Hematopoietic multipotent progenitor cell (in vitro differentiated cells): Measurements from ENCODE around the gene GNAQ.

DNA sequence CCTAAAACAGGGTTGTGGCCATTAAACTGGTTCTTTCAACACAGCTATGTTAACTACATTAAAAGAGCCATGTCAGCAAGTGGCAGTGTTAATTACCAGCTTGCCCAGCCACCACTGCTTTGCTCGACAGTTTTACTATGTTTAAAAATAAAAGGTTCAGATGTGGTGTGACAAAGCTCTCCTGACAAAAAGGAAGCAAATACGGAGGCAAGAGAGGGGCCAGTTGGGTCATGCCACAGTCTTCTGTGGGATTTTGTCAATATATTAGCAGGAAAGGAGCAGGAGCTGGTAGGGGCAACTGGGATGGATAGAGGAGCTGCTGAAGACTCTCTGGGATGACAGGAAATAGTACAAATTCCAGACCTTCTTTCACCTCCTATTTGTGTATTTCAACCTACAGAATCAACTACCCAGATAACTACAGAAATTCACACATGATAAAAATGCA, 191.7 kb downstream of the GCNT1 start:
- CAGE, long polyA plus RNA: no peak

- CAGE, long polyA plus RNA: no peak
Measured at GRCh38 chr9:76818062-76818846, 87.7 kb downstream of the PRUNE2 start.

DNA sequence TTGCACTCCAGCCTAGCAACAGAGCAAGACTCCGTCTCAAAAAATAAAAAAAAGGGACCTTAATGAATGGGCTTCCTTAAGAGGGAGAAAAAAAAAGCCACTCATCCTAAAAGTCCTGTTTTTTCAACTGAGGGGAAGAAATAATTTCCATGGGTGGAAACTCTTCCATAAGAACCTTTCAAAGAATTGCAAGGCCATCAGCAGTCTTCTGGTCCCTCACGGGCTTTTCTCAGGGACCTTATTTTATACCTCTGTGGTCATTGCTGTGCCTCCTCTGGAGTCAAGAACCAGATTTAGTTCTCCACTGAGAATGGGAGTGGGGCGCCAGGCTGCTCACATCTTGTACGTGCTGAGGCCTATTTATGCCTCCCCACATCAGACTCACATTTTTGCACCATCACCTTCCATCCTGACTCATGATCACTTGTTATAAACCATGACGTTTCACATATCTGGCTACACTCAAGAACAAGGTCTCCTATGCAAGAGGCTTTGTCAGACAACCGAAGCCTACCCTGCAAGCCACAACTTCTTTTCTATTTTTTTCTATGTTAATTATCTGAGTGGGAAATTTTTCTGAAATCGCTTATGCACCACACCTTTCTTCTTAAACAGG, 10.8 kb downstream of the PRUNE2 start:
- CAGE, long polyA plus RNA: no peak

DNA sequence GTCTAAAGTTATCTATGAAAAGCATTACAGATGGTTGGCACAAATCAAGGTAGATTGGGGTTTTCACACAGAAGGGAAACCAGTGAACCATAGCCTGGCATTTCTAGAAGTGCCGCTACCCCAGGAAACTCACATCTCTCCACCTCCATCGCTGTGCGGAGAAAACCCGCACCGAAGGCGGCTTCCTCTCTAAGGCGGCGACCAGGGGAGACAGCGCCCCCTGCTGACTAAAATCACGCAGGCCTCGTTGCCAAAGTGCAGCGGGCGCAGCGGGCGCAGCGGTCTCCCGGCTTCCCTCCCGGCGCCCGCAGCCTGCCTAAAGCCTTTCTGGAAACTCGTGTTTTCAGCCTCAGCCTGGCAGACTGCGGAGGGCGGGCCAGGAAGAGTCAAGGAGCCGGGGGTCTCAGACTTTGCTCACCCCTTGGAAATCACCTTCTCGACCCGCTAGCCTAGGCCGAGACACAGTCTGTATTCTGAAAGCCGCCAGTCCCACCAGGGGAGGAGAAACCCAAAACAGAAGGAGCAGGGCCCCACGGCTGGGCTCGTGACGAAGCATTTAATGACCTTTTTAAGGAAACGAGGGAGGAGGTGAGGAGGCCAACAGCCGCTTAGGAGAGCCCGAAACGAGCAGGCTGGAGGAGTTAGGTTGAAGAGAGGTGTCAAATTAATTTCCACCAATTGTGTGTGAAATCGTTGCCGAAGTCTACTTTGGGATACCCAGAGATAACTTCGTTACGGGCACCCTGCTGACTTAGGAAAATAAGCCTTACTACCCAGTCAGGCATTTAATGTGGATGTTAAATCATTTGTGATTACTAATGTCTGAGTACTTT, 7.4 kb upstream of the FOXB2 start:
- CAGE, long polyA plus RNA: no peak

- CAGE, long polyA plus RNA: no peak
Measured at GRCh38 chr9:77178536-77178965, 1.2 kb downstream of the VPS13A start.

DNA sequence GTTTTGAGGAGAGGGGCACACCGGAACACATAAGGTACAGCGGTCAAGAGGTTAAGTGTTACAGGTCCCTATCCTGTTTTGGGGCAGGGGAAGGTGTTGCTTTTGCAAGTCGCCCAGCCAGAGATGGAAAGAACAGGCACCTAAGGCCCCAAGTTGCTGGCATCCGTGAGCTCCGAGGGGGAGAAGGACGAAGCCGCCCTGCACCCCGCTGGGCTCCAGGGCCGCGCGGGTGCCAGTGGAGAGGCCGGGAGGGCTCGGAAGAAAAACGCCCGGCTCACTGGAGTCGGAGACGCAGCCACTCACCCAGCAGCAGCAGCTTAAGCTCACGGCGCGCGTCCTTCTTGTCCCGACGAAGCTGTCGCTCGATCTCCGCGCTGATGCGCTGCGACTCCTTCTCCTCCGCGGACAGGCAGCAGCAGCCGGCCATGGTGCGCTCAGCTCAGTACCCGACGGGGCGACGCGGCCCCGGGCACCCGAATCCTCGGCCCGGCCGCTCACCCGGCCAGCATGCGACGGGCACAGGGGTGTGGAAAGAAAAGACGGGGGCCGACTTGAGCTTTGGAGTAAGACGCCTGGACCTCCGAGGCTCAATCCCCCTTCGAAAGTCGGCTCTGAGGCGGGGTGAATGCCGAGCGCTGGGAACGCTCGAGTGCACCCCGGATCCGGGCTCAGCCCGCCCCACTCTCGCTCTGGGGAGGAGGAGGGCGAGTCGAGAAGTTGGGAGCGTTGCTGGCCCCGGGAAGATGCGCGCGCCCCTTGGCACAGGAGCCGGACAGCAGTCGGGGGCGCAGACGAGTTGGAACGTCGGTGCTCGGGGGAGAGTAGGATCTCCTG, 538 bp downstream of the GNA14 start:
- CAGE, long polyA plus RNA: no peak

- CAGE, long polyA plus RNA: no peak
Measured at GRCh38 chr9:77707922-77708121, 59.7 kb upstream of the GNA14 start.

DNA sequence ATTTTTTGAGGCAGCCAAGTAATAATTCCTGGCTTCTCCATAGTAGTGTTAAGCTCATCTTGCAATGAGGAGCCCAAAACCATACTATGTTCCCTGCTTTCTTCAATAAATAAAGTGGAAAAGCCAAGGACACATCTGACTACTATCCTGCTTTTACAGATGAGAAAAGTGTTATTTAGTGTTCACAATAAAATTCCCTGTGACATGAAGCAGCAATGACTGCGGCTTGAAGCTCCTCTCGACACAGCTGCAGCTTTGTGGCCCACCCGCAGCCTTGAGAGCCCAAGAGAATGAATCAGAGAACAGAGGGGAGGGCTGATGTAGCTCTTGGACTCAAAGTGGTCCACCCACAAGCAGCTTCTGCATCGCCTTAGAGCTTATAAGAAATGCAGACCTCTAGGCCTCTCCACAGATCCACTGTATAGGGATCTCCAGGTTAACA, 181.2 kb upstream of the GNA14 start:
- CAGE, long polyA plus RNA: no peak

DNA sequence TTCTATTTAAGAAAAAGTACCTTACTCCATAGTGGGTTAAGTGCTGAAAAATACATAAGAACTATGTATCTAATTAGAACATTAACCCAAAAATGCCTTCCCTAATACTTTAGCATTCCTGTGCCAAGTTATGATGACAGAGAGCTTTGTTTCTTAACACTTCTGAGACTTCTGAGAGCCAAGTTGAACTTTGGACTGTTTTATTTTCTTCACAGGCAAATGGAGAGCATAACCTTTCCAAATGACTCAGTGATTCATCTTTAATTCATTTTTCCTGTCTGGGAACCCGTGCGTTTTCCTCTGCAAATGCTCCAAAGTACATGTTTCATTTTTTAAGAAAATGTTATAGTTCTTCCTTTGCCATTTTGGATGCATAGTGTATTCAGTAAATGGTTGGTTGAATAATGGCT, 191.7 kb upstream of the GNA14 start:
- CAGE, long polyA plus RNA: no peak

DNA sequence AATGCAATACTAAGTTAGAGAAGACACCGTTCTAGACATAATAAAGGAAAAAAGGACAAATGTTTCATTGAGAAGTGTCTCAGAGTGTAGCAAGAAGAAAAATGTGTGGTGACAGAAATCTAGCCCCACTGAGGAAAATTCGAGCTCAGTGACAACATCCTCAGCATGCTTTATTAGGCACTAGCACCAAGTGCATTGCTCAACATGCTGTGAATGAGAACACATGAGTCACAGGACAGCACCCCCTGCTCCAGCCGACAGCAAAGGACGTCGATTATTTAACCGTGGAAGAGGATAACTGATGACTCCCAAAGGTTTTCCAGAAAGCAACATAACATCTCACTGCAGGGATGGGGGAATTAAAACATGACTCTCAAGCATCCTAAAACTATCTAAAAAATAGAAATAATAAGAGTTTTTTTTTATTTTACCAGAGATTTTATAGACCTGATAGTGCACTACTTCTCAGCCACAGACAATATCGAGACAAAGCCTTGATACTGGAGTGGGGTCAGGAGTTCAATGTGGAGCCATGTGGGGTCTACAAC, 182.6 kb downstream of the GNAQ start:
- CAGE, long polyA plus RNA: no peak

- CAGE, long polyA plus RNA: no peak
Measured at GRCh38 chr9:77879566-77880062, 152.0 kb downstream of the GNAQ start.

DNA sequence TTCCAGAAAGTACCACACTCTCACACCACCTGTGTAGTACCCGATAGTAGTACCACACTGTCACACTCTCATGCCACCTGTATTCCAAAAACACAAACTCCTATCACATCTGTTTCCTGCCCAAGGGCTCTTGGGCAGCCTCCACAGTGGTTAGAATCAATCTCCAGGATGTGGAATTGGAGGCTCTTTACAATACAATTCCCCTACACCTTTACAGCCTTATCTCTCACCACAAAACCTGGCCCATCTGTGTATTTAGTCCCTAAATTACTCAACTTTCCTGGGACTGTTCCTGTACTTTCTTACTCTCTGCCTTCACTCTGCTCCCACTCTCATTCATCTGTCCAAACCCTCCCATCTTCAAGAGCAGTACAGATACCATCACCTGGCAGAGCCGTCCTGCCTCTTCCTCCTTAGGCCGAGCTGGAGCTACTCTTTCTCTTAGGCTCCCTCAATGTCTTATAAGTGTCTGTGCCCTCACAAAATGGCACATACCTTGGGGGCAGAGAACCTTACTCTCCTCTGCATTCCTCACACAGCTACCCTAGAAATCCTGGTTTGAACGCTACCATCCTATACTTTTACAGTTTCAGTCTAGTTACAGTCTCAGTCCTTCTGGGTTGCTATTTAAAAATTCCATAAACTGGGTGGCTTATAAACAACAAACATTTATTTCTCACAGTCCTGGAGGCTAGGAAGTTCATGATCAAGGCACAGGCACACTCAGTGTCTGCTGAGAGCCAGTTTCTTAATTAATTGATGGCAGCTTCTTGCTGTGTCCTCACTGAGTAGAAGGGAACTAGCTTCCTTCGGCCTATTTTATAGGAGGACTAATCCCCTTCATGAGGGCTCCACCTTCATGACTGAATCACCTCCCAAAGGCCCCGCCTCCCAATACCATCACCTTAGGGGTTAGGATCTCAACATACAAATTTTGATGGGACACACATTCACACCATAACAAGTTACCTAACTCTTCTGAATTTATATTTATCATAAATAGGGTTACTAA, 130.2 kb downstream of the GNAQ start:
- CAGE, long polyA plus RNA: no peak

DNA sequence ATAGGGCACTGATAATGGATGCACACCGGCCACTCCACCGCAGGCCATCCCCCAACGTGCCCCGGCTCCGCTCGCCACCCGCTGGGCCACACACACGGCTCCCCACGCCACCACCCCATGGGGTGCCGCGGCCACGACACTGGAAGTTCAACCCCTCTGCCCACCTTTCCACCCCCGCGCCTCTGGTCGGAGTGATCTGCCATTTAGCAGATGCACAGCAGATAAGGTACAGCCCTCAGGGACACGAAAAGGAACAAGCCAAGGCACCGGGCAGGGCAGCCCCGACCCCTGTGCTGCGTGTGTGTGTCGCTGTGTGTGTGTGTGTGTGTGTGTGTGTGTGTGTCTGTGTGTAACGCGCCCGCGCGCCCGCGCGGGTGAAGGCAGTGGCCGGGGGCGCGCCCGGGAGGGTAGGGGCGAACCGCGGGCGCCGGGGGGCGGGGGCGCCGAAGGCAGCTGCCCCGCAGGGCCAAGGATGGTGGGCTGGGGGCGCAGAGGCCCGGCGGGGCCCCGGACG, 976 bp downstream of the GNAQ start:
- CAGE, long polyA plus RNA: start-site peak on the plus strand centred at position 437 of the sequence, 54 bp wide, 15 reads

DNA sequence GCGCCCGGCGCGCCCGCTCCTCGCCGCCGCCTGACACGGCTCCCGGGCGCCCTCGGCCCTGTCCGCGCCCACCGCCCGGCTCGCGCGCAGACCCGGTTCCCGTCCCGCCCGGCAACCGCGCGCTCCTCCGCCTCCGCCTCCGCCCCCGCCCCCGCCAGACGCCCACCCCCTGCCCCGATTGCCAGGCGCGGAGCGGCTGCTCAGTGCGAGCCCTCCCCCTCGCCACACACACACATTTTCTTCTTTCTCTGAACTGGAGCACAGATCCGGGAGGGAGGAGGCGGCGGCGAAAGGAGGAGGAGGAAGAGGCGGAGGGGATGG, at the start of gene GNAQ:
GNAQ (minus strand) TSS at position 116 of the 321 bp plus-strand sequence.
- CAGE, long polyA plus RNA: no peak

DNA sequence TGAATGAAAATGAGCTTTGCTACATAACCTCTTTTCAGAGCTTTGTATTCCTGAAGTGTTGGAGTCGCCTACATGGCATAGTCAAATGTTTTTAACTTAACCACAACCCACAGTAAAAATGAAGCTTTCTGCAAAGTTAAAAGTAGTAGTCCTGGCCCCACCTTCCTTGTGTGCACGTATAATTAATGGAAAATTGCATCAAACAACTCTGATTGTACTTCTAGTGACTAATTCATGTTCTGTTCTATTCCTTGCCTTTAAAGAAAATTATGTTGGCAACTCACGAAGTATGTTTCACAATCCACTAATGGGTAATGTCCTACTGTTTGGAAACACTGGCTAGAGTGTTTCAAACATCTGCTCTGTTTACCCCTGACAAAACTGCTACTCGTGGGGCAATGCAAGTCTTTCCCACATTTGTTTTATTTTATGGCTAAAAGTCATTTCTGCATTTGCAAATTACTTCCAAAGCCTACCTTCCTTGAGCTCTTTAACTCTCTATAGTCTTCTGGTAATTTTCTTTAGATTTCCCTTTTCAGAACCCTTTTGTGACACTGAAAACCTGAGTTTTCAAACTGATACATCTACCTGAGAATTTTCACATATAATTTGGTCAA, 18.5 kb upstream of the PSAT1 start:
- CAGE, long polyA plus RNA: no peak

DNA sequence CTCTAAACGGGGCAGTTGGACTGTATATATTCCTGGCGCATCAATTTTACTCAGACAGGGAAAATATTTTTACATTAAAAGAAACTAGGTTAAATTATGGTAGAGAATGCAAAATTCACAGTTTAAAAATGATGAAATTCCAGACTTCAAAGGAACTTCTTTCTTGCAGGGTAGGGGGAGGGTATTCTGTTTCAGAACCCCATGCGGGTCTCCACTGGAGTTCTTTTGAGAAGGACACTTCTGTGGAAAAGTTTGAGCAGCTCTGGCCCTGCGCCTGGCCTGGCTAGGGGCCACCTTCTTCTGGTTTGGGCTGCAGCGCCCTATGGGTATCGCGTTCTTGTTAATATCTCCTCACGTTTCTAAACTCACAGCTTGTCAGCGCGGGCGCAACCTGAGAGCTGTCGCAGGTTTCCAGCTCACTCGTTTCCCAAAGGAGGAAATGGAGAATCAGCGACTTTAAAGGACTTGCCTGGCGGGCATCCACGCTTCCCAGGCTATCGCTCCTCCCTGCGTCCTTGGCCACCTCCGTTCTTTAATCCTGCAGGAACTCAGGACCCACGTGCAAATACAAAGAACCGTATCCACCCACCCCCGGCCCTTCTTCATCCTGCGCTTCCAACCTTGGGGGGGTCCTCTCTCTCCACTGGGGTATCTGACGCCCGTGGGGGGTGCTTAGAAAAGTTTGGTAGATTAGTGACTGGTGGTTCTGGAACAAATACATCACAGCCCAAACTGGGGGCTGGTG, 788 bp upstream of the PSAT1 start:
- CAGE, long polyA plus RNA: no peak

- CAGE, long polyA plus RNA: no peak
Measured at GRCh38 chr9:79013788-79014195, 558.0 kb upstream of the TLE4 start.

DNA sequence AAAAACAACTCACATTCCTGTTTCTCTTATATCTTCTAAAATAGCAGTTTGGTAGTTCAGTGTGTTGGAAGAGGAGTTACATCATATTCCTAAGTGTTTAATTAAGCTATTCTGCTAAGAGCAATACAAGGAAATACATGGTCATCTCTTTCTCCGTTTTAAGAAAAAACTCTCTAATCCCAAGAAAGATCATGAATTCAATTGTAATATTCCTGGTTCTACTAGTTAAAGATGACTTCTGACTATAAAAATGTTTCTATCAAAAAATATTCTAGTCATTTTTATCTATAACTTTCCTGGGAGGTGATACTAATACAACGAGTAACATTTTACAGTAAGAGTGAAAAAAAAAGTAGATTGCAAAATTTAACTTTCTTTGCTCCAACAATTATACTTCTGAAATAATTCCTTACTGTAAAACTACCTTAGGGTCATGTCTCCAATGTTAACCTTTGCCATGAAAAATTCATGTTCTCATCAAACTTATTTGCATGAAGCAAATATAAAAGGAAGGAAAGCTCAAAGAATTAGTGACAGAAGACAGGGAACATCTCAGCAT, 505.3 kb downstream of the TLE1 start:
- CAGE, long polyA plus RNA: no peak

DNA sequence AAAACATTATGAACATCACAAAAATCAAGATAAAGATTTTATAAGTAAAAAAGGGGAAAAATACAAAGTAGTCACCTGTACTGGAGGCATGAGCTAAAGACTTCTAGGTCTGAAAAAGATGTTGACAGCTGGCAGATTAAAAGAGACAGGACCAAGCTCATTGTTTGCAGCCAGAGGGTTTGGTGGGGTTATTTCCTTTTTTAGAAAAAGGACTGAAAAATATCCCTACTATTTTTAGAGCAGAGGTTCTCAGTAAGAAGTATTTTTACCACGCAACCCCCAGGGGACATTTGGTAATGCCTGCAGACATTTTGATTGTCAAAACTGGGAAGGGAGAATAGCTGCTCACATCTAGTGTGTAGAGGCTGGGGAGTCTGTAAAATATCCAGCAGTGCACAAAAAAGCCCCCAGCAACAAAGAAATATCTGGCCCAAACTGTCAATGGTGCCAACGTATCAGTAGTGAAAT, 353.4 kb downstream of the TLE1 start:
- CAGE, long polyA plus RNA: no peak

DNA sequence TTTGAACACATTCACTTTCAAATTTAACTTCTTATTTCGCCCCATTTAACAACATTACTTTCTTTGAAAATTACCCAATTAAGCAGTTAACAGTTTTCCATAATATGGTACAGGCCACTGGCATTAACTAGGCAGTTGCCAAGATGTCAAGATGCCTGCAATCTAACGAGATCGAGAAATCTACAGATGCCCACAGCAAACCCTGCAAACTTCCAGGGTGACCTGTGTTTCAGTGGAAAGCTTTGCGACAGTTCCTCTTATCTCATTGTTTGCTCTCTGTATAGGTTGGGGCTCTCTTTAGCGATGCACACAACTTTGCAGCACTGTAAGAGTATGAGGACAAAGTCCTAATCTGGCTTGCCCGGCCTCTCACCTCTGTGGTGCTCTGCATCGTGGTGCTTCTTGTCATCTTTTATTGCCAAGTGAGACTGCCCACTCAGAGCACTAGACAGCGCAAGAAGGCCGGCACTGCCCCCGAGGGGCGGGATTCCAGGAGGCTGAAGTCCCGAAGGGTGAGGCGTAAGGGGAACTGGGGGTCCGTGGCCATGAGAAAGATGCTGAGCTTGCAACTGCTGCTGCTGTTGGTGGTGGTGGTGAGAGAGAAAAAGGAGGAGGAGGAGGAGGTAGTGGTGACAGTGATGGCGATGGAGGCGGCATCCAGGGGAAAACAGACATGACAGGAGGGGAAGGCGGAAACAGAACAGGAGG, 55.5 kb downstream of the TLE1 start:
- CAGE, long polyA plus RNA: no peak